SK-N-SH (cell line): ENCODE results near the gene ZFP64.

GRCh38 chr20:51365799-51366930, 176.4 kb downstream of the NFATC2 start:
- RRBS = no CpG with 5 or more reads among the region's 20 CpGs
CAGE:
- cytosol, long polyA plus RNA = no peak
- long polyA plus RNA = no peak
- nucleus, long polyA plus RNA = no peak

DNA sequence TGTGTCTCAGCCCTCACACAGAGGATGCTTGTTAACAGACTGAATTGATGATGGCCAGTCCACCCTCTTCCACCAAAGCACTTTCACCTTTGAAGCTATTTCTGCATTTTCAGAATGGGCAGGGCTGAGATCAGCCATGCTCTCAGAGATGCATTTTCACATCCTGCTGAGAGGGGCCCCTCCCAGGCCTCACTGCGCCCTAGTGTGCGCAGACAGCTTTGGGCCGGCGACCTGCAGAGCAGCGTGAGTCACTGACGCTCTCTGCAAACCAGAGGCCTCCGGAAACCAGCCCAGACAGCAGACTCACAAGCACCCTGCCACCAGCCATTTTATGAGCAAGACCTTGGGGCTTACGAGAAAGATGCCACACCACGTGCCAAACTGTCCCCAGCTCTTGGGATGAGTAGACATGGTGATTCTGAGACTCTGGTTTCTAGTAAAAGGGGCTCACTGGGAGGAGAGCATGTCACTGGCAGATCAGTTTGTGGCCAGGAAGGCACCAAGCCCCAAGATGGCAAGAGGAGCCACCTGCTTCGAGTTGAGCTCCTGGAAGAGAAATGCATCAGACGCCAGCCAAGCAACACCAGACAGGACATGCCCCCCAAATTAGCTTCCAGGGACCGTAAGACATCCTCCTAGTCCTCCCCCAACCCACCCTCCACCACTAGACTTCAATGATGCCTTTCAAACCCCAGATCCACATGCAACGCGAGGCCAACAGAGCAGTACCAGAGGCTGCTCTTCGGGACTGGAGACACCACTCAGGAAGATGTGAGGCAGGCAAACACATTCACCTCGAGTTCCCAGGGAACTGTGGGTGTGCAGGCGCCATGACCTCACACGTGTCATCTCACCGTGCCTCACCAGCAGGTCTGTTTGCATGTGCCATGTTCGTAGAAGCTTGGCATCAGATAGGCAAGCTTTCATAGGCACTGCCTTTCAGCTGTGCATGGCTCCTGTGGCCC, 137.6 kb downstream of the NFATC2 start:
- RRBS = 92% methylated on average over 5 of the region's 20 CpGs
CAGE:
- cytosol, long polyA plus RNA = no peak
- long polyA plus RNA = no peak
- nucleus, long polyA plus RNA = no peak

- RRBS = no CpG with 5 or more reads among the region's 15 CpGs
CAGE:
- cytosol, long polyA plus RNA = no peak
- long polyA plus RNA = no peak
- nucleus, long polyA plus RNA = no peak
Measured at GRCh38 chr20:51428334-51428686, 114.2 kb downstream of the NFATC2 start.

- RRBS = under 1% methylated on average over 11 of the region's 79 CpGs
CAGE:
- cytosol, long polyA plus RNA = no peak
- long polyA plus RNA = no peak
- nucleus, long polyA plus RNA = start-site peak on the minus strand at chr20:51562837-51562852, 117 and 134 reads in 2 replicates
Measured at GRCh38 chr20:51562382-51563339, 20.1 kb upstream of the NFATC2 start.

- RRBS = no CpG with 5 or more reads among the region's 4 CpGs
CAGE:
- cytosol, long polyA plus RNA = no peak
- long polyA plus RNA = no peak
- nucleus, long polyA plus RNA = no peak
Measured at GRCh38 chr20:51747226-51747666, 20.9 kb downstream of the ATP9A start.

DNA sequence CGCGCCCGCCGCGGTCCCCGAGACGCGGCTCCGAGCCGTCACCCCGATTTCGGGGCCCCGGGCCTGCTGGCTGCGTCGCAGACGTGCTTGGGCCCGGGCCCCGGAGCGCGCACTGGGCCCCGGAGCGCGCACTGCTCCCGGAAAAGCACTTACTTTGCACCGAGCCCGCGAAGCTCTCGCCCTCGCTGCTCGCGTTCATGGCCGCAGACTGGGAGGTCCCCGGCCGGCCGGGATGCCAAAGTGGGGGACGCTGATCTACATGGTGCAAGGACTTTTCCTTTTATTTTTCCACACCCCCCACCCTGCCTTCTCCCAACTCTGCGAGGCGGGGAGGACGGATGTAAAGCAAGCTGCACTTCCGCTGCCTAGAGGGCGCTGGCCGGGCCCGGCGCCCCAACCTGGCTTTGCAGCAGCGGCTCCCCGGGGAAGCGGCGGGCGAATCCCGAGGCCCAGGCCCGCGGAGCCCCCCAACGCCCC, at the start of gene ZFP64:
TSS of gene ZFP64 (minus strand) at position 342 of the 477 bp plus-strand sequence.
- RRBS = under 1% methylated on average over 27 of the region's 53 CpGs
CAGE:
- cytosol, long polyA plus RNA = start-site peak on the minus strand centred at position 309 of the sequence, 67 bp wide, 328 and 239 reads in 2 replicates
- long polyA plus RNA = start-site peak on the minus strand centred at position 311 of the sequence, 66 bp wide, 172 and 288 reads in 2 replicates
- nucleus, long polyA plus RNA = start-site peak on the minus strand centred at position 296 of the sequence, 37 bp wide, 46 and 135 reads in 2 replicates

DNA sequence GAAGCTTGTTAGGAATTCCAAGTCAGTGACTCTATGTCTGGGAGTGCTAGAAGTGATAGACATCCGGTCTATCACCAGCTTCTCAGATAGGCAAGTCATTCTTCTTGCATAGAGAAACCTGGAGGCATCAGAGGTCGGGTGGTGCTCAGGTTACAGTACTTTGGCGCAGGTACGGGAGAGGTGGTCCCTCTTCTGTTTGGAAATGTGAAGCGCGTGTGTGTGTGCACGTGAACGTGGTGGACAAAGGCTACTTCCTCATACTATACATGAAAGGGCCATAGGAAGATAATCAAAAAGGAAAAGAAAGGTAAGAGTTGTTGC, 299.2 kb upstream of the ZFP64 start:
- RRBS = no CpG with 5 or more reads among the region's 8 CpGs
CAGE:
- cytosol, long polyA plus RNA = no peak
- long polyA plus RNA = no peak
- nucleus, long polyA plus RNA = no peak

- RRBS = no CpG with 5 or more reads among the region's 9 CpGs
CAGE:
- cytosol, long polyA plus RNA = no peak
- long polyA plus RNA = no peak
- nucleus, long polyA plus RNA = no peak
Measured at GRCh38 chr20:52973571-52974094, 1.5 kb downstream of the TSHZ2 start.

DNA sequence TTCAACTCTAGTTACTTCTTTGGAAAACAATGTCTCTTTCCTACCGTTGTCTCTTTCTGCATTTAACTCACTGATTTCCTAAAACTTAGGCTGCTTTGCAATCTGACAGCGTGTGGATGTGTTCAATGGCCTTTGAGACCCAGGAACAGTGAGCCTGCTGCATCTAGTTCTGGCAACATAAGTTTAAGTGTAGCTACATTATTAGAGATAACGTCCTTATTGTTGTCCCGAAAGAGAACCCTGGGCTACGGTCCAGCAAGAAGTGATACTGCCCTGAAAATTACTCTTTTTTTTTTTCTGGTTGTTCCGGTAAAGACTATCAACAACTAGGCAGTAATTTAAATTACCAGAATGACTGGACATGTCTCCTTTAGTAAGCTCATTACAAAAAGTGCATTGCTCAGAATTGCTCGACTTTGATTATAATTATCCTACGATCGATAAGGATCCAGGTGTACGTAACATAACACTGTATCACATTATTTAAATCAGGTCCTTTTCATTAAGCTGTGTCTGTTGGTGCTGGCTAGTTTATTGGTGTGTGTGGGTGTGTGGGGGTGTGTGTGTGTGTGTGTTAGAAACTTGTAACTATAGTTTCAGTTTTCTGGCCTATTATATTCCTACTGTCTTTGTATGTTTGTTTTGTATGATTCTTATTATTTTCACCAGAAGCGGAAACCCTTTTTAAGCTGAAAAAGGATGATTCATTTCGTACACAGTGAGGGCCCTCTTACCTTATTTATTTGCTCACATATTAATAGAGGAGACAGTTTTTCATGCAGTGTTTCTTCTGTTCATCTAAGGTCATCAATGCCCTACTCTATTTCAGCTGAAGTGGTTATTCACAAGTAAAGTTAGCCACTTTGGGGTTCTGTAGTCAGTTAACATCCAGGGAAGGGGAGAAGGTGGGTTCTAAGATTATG, 3.1 kb downstream of the TSHZ2 start:
- RRBS = no CpG with 5 or more reads among the region's 12 CpGs
CAGE:
- cytosol, long polyA plus RNA = no peak
- long polyA plus RNA = no peak
- nucleus, long polyA plus RNA = no peak

GRCh38 chr20:53576672-53577514, 16.7 kb downstream of the ZNF217 start:
- RRBS = no CpG with 5 or more reads among the region's 12 CpGs
CAGE:
- cytosol, long polyA plus RNA = no peak
- long polyA plus RNA = no peak
- nucleus, long polyA plus RNA = no peak

DNA sequence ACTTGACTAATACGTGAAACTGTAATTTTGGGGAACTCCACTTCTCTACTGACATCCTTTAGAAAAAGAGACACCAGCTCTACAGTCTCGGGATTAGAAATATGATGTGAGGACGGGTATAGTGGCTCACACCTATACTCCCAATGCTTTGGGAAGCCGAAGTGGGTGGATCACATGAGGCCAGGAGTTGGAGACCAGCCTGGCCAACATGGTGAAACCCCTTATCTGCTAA, 8.6 kb downstream of the ZNF217 start:
- RRBS = no CpG with 5 or more reads among the region's 4 CpGs
CAGE:
- cytosol, long polyA plus RNA = no peak
- long polyA plus RNA = no peak
- nucleus, long polyA plus RNA = no peak

GRCh38 chr20:53611234-53612059, 17.8 kb upstream of the ZNF217 start:
- RRBS = no CpG with 5 or more reads among the region's 9 CpGs
CAGE:
- cytosol, long polyA plus RNA = no peak
- long polyA plus RNA = no peak
- nucleus, long polyA plus RNA = no peak

DNA sequence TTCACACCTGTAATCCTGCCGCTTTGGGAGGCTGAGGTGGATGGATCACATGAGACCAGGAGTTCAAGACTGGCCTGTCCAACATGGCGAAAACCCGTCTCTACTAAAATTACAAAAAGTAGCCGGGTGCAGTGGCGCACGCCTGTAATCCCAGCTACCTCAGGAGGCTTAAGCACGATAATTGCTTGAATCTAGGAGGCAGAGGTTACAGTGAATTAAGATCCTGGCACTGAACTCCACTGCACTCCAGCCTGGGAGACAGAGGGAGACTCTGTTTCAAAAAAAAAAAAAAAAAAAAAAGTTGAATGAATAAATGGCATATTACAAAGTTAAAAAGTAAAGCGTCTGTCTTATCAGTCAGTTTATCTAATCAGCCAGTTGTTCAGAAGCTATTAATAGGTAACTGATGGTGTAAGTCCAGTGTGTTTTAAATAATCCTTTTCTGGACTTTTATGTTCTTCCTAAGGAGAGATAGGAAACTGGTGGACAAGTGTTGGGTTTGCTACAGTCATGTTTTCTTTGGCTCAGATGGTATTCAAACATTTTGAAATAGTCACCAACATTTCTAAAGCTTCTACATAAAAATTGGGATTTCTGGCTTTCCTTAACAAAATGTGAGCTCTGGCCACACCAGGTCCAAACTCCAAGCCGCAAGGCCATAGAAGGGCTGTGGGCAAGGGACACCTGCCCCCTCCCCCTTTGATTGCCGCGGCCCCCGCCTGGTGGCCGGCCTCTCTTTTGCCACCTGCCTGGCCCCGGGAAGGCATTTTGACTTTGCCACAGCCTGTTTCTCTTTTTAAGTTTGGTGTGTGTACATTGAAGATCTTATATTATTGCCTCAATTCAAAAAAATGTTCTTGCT, 83.7 kb upstream of the ZNF217 start:
- RRBS = no CpG with 5 or more reads among the region's 14 CpGs
CAGE:
- cytosol, long polyA plus RNA = no peak
- long polyA plus RNA = no peak
- nucleus, long polyA plus RNA = no peak

DNA sequence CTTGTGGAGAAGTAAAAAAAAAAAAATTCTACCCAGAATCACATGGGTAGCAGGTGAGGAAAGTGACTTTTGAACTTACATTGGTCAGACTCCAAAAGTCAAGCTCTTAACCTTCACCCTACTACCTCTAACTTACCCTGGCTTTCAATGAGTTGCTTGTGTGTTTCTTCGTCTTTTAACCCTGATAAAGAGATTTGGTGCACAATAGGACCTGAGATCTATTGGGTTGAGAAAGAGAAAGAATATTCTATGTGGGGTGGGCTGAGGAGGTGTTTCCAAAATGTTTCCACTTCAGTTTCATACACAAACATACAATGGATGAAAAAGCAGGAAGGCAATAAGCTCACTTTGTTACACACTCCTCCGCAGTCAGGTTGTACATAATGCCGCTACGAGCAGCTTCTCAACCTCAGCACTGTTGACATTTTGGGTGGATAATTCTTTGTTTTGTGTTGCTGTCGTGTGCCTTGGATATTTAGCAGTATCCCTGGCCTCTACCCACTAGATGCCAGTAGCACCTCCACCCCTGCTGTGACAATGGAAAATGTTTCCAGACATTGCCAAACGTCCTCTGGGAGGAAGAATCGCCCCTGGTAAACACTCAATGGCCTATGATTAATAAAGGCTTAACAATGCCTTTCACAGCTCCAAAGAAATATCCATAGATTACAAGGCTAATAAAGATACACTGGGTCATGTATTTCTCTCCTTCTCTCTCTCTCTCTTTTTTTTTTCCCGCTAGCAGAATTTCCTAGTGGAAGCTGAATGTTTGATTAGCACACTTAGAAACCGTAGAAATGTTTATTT, 193.1 kb upstream of the ZNF217 start:
- RRBS = no CpG with 5 or more reads among the region's 9 CpGs
CAGE:
- cytosol, long polyA plus RNA = no peak
- long polyA plus RNA = no peak
- nucleus, long polyA plus RNA = no peak

GRCh38 chr20:53865605-53866595, 204.5 kb downstream of the BCAS1 start:
- RRBS = no CpG with 5 or more reads among the region's 6 CpGs
CAGE:
- cytosol, long polyA plus RNA = no peak
- long polyA plus RNA = no peak
- nucleus, long polyA plus RNA = no peak

DNA sequence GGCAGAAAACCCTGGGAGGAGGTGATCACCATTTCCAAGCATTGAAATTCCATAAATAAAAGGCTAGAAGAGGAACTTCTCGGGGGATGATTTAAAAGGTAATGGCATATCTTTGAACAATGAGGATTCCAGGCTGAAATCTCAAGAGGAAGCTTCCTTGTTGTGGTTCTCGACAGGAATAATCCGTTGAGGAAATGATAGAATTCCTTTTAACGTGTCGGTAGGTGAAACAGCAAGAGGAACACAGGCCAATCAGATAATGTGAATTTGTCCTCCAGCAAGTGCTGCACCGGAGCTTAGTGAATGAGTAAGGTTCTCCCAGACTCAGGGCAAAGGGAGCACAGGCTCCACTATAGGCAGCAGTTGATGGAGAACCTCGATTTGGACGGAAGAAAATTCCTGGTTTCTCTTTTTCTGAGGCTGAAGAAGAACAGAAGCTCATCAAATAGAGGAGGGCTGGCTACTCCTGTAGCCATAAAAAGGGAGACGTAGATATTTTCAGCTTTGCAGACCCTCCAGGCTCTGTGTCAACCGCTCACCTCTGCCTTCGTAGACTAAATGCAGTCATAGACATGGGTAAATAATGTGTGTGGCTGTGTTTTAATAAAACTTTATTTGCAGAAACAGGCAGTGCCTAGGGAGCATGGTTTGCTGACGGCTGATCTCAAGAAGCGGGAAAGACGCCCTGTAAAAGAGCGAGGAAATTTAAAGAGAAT, 172.1 kb downstream of the BCAS1 start:
- RRBS = no CpG with 5 or more reads among the region's 15 CpGs
CAGE:
- cytosol, long polyA plus RNA = no peak
- long polyA plus RNA = no peak
- nucleus, long polyA plus RNA = no peak

DNA sequence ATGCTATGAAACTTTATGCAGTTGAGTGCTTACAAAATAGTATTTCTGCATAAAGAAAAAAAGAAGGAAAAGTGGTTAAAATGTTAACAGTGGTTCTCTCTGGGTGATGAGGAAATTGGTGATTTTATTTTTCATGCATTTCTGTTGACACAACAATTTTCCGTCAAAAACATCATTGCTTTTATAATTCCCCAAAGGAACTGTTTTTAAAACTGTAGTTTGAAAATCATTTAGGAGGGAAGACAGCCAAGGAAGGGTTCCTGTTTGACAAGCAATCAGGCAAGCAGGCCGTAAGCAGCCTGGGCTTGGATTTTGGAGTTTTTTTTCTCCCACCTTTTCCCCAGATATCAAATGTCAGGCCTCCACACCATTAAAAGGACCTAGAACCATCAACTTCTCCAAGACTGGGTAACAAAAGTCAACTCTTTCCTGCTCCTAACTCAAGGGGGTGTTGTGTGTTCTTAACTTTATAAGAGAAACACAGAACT, 146.8 kb downstream of the BCAS1 start:
- RRBS = no CpG with 5 or more reads among the region's 2 CpGs
CAGE:
- cytosol, long polyA plus RNA = no peak
- long polyA plus RNA = no peak
- nucleus, long polyA plus RNA = no peak

GRCh38 chr20:54107522-54108270, 37.3 kb upstream of the BCAS1 start:
- RRBS = 97% methylated on average over 2 of the region's 8 CpGs
CAGE:
- cytosol, long polyA plus RNA = no peak
- long polyA plus RNA = no peak
- nucleus, long polyA plus RNA = no peak

GRCh38 chr20:54409956-54410239, 65.5 kb upstream of the DOK5 start:
- RRBS = no CpG with 5 or more reads among the region's 1 CpG
CAGE:
- cytosol, long polyA plus RNA = no peak
- long polyA plus RNA = no peak
- nucleus, long polyA plus RNA = no peak

DNA sequence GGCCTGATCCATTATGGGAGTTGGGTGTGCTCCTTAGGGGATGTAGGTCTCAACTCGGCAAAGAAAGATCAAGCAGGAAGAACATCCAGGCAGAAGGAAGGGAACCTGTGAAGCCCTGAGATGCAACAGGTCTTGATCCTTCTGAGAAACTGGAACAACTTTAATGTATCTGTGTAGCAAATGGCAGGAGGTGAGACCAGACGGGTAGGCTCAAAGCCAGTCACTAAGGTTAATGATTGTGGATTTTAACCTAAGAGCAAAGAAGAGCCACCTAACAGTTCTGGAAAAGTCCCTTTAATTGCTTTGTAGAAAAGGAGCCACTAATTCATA, 326.4 kb downstream of the CBLN4 start:
- RRBS = no CpG with 5 or more reads among the region's 2 CpGs
CAGE:
- cytosol, long polyA plus RNA = no peak
- long polyA plus RNA = no peak
- nucleus, long polyA plus RNA = no peak